ENCODE measurements around the gene SOX11.

DNA sequence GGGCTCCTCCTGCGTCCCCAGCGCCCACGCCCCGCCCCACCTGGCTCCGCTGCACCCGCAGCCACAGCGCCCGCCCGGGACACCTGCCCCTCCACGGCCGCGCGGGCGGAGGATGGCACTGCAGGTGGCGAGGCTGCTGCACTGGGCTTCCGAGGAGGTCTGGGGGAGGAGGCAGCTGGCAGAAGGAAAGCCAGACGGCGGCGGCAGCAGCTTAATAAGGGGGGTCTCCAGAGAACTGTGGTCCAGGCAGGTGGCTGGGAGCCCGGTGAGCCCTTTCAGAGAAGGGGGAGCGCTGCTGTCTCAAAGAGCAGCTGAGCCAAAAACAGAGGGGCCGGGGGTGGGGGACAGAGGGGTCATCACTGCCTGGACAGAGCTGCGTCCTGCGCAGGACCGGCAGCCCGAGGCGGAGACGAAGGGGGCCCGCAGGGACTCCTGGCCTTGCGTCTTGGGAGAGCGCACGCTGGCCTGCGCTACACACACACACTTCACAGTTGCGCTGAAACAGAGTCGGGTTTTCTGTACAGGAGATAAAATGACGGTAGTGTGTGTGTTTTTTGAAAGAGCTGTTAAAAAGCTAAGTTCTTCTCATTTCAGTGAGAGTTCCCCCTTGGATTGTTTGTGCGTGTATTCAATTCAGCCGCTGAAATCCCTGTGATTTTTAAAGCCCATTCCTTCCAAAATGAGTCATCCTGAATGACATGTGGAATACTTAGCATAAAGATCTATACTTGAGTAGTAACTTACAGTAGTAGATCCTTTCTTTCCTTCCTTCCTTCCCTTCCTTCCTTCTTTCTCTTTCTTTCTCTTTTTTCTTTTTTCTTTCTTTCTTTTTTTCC lies 18.5 kb upstream of the SOX11 start:
- PRO-cap: no peak
CAGE:
- cytosol, long polyA plus RNA: no peak
- long polyA plus RNA: no peak
- nucleus, long polyA plus RNA: no peak

DNA sequence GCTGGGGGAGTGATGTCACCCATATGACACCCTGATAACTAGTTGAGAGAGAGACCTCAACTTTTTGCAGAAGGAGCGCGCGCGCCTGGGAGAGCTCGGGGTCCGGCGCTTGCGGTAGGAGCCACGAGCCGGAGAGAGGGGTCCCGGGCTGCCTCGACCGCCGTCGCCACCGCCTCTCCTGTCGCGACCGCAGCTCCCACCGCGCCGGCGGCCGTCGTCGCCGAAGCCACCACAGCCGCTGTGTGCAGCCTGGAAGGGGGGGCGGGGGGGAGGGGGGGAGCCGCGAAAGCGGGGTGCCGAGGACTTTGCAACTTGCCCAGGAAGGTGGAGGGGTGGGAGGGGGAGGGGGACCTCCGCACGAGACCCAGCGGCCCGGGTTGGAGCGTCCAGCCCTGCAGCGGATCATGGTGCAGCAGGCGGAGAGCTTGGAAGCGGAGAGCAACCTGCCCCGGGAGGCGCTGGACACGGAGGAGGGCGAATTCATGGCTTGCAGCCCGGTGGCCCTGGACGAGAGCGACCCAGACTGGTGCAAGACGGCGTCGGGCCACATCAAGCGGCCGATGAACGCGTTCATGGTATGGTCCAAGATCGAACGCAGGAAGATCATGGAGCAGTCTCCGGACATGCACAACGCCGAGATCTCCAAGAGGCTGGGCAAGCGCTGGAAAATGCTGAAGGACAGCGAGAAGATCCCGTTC lies at the start of gene SOX11:
Gene SOX11 (plus strand): TSS at position 67 of the 698 bp plus-strand sequence.
- PRO-cap: no peak
CAGE:
- cytosol, long polyA plus RNA: no peak
- long polyA plus RNA: no peak
- nucleus, long polyA plus RNA: no peak

GRCh38 chr2:5938490-5938784 lies 246.3 kb downstream of the SOX11 start:
- PRO-cap: no peak
CAGE:
- cytosol, long polyA plus RNA: no peak
- long polyA plus RNA: no peak
- nucleus, long polyA plus RNA: no peak

- PRO-cap: no peak
CAGE:
- cytosol, long polyA plus RNA: no peak
- long polyA plus RNA: no peak
- nucleus, long polyA plus RNA: no peak
Observed at GRCh38 chr2:6909573-6910191, 7.5 kb upstream of the RNF144A start.

DNA sequence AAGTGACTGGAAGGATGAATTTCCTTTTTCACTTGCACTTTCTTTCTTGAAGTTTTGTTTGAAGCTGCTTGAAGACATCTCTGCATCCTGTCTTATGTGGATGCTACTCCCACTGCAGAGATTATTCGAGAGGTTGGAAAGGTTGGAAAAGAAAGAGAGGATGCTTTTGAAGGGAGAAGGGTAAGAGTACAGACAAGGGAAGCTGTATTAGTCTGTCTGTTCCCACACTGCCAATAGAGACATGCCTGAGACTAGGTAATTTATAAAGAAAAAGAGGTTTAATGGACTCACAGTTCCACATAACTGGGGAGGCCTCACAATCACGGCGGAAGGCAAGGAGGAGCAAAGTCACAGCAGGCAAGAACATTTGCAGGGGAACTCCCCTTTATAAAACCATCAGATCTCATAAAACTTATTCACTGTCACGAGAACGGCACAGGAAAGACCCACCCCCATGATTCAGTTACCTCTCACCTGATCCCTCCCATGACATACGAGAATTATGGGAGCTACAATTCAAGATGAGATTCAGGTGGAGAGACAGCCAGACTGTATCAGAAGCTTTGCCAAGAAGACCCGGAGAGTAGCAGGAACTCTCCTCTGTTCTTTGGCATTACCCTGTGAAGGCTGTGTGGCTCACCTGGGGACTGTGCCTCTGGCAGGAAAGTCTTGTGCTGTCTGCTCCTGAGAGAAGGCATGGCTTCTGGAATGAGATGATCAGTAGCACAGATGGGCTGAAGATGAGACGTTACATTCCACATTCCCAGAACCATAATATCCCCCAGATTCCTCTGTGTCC lies 3.5 kb upstream of the RNF144A start:
- PRO-cap: no peak
CAGE:
- cytosol, long polyA plus RNA: no peak
- long polyA plus RNA: no peak
- nucleus, long polyA plus RNA: no peak

- PRO-cap: no peak
CAGE:
- cytosol, long polyA plus RNA: no peak
- long polyA plus RNA: no peak
- nucleus, long polyA plus RNA: no peak
Observed at GRCh38 chr2:6993361-6993699, 76.1 kb downstream of the RNF144A start.

DNA sequence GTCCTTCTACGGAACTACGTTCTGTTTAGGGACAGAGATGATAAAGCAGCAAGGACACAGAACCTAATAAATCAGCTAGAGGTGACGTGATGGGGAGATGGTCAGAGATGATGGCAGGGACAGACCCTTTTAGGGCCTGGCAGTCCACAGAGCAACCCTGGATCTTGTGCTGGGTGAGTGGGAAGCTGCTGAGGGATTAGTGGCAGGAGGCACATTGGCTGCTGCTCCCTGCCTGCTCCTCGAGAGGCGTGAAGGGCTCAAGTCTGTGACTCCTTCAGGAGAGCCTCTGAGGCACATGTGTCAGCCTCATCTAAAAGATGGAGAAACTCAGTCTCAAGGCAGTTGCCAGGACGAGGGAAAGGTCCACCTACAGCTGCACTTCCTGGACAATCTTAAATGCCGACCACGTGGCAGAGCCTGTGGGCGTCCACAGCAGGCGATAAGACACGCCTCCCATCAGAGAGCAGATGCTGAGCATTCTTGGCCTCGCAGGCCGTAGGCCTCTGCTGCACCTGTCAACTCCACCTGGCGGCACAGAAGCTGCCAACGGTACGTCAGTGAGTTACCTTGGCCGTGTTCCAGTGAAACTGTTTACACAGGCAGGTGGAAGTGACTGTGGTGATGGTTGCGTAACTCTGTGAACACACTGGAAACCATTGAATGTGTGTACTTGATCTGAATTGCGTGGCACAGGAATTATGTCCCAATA lies 114.3 kb downstream of the RNF144A start:
- PRO-cap: no peak
CAGE:
- cytosol, long polyA plus RNA: no peak
- long polyA plus RNA: no peak
- nucleus, long polyA plus RNA: no peak

DNA sequence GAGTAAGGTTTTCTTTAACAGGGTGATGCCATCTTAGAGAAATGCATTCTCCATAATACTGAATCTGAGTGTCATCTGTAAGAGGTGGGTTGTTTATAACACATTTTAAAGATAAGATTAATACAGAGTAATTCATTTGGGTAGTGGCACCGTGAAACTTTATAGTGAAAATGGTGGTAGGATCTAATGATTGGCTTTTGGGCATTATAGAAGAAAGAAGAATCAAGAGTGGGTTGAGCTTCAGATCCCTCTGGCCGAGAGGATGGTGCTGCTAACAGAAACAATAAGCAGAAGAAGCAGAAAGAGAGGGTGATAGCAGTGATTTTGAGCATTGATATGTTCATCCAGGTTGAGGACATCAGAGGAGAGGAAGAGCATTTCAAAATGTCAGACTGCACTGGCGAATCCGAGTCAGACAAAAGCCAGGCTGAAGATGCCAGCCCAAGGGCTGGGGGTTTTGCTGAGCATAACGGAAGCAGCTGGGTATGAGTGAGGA lies 151.0 kb downstream of the RNF144A start:
- PRO-cap: no peak
CAGE:
- cytosol, long polyA plus RNA: no peak
- long polyA plus RNA: no peak
- nucleus, long polyA plus RNA: no peak

DNA sequence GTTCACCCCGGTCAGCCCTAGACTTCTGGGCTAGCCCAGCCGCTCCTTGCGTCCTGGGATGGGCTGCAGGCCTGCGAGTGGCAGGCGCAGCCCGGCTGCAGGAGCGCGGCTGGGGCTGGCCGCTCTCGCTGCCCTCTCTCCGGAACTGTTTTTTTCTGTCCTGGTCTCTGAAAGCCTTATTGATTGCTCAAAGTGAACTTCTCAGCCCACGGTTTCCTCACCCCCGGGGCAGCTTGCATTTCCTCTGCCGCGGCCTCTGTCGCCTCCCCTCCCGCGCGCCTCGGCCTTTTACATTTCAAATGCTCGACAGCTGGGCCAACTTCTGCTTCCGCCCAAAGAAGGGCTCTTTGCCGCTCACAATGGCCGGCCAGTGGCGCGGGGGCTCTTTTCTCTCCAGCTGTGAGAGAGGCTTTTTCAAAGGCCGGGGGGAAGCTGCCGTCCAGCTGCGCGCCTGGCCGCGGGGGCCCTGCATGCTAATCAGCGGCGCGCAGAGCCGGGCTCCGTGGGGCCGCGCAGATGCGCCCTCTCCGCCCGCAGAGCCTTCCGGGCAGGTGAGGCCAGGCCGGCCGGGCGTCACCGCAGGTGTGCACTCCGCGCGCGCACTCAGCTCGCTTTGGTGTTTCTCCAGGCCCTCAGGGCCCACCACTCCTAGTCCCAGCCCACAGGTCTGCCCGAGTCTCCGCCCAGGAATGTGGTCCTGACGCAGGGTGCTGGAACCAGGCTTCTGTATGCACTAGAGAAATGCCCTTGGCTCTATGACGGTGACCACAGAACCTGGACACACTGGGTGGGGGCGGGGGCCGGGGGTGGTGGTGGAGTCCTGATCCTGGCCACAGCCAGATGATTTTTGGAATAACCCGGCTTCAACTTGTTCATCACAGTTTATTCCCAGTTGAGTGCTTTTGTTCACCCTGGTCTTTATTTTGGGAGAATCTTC lies 514.0 kb downstream of the RNF144A start:
- PRO-cap: no peak
CAGE:
- cytosol, long polyA plus RNA: no peak
- long polyA plus RNA: no peak
- nucleus, long polyA plus RNA: no peak

DNA sequence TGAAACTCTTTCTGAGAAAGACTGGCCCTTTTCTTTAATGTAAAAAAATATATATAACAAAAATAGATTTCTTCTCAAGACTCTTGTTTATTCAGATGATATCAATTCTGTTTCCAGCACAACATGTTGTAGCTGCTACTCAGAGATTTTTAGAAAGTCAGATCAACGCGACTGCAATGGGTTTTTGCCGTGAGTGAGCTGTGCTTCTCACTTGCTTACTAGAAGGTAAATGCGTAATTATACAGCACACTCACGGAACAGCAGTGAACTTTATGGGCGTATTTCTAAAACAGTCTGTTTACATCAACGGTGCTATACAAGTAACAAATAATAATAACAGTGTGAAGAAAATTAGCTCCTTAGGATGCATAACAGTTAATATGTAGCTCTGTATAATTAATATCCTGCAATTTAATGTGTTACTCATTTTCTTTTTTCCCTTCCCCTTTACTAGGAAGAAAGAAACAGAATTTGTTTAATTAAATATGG lies 533.6 kb downstream of the RNF144A start:
- PRO-cap: no peak
CAGE:
- cytosol, long polyA plus RNA: no peak
- long polyA plus RNA: no peak
- nucleus, long polyA plus RNA: no peak

DNA sequence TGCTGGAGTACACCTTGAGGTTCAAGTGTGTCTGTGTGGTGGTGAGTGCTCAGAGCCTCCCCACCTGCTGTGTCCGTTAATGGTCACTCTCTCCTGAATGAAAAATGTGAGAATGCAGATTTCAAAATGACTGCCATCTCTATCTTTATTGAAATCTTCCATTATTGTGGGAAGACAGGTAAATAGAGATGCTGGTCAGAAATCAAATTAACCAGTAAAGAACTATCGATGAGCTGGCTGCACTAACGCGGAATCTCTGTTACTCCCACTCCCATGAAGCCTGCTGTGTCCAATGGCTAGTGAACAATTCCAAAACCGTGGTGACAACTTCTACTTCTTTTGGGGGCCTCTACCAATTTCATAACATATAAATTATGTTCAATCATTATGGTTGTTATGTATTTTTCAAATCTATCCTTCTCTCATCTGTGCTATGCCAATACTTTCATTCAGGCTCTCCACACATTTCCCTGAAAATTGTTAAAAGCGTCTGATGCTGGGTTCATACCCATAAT lies 646.7 kb downstream of the RNF144A start:
- PRO-cap: no peak
CAGE:
- cytosol, long polyA plus RNA: no peak
- long polyA plus RNA: no peak
- nucleus, long polyA plus RNA: no peak

DNA sequence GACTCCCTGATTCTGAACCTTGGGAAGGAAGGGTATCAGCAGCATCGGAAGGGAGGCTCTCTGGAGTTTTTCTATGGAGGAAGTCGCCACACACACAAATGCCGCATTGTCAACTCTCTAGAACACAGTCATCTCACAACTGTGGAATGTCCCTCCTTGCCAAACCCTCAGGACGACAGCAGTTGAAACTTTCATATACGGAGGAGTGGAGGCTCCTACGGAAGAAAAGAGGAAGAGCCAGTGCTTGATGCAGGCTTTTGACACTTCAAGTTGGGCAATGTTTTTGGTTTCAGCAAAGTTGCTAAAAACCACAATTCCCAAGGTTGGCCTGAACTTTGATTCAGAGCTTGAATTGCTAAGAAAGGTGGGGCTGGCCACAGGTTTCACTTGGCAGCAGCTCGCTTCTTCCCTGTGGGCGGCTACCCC lies 856.1 kb downstream of the RNF144A start:
- PRO-cap: no peak
CAGE:
- cytosol, long polyA plus RNA: no peak
- long polyA plus RNA: no peak
- nucleus, long polyA plus RNA: no peak

DNA sequence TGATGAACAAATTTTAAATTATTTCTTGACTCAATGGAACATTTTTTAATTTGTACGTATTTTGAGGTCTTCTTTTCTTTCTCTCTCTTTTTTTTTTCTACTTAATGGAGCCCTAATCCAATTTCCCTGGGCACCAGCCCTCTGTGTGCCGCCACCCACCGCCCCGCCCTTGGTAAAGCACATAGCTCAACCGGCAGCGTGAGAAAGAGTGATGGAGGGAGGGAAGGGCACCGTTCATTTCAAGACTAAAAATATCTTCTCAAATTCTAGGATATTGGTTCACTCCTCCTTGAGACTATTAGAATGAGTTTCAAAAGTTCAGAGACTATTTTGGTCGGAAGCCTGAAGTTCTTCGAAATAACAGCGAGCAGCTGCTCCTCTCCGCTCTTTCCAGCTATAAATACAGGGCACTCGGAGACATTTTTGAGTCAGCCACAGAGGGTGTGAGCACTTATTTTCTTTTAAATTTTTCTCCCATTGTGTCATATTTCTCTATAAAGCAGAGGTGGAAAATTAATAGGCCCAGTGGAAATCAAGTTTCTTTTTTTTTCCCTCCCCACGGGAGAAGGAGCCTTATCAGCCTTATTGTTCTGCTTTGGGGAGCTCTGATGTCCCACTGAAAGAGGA lies 731.7 kb upstream of the ID2 start:
- PRO-cap: no peak
CAGE:
- cytosol, long polyA plus RNA: no peak
- long polyA plus RNA: no peak
- nucleus, long polyA plus RNA: no peak

- PRO-cap: no peak
CAGE:
- cytosol, long polyA plus RNA: no peak
- long polyA plus RNA: no peak
- nucleus, long polyA plus RNA: no peak
Observed at GRCh38 chr2:8242512-8243458, 439.1 kb upstream of the ID2 start.

GRCh38 chr2:8500372-8500991 lies 181.4 kb upstream of the ID2 start:
- PRO-cap: no peak
CAGE:
- cytosol, long polyA plus RNA: no peak
- long polyA plus RNA: no peak
- nucleus, long polyA plus RNA: no peak

GRCh38 chr2:8571673-8572346 lies 110.0 kb upstream of the ID2 start:
- PRO-cap: no peak
CAGE:
- cytosol, long polyA plus RNA: no peak
- long polyA plus RNA: no peak
- nucleus, long polyA plus RNA: no peak

DNA sequence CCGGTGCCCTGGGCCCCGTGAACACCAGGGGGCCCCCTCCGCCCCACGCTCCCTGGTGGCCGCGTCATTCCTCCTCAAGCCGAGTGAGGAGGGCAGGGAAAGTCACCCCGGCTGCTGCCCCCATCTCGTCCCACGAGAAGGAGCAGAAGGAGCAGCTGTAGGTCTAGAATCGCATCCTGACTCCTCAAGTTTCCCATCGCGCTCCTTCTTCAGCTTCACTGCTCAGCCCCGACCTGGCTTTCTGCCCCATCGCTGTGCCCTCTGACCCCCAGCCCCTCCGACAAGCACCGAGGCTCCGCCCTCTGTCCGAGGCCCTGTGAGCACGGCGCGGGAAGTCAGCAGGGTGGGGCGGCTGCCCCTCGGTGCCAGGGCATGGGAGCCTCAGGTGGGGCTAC lies 36.8 kb upstream of the ID2 start:
- PRO-cap: no peak
CAGE:
- cytosol, long polyA plus RNA: no peak
- long polyA plus RNA: no peak
- nucleus, long polyA plus RNA: no peak

DNA sequence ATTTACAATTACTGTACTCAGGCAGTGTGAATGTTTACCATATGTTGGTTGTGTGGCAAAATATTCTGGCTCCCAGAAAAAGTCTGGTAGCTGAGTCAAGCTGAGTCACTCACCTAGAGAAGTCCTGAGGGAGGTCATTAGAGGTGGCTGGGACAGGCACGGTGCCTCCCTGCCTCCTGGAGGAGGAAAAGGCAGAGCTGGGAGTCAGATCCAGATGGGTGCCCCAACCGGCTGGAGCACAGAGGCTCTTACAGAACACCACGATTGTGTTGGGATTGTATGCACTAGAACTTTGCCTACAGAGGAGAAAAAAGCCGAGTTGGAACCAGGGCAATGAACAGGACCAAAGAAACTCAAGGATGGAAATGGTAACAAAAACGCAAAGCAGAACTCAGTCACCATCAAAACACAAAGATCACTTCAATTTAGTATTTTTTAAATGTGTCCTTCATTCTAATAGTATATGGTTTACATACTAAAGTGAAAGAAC lies 19.2 kb upstream of the ID2 start:
- PRO-cap: no peak
CAGE:
- cytosol, long polyA plus RNA: no peak
- long polyA plus RNA: no peak
- nucleus, long polyA plus RNA: no peak

DNA sequence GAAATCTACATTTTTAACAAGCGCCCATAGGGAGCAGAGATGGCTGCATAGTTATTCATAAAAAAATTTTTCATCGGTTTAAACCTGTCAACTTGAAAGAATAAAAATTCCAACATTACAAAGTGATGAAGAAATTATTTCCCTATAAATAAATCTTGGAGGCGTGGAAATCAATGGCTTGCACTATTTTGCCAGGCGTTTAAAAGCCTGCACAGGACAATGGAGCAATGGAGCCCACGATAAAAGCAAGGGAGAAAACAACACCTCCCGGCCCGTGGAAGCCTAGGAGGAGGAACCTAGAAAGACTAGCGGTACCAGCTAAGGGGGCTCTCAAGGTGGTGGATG lies 648 bp downstream of the KIDINS220 start:
- PRO-cap: no peak
CAGE:
- cytosol, long polyA plus RNA: no peak
- long polyA plus RNA: no peak
- nucleus, long polyA plus RNA: no peak

- PRO-cap: no peak
CAGE:
- cytosol, long polyA plus RNA: no peak
- long polyA plus RNA: no peak
- nucleus, long polyA plus RNA: no peak
Observed at GRCh38 chr2:8862120-8862642, 24.8 kb upstream of the KIDINS220 start.